ENCODE data around the genes ADD3 and DUSP5.

DNA sequence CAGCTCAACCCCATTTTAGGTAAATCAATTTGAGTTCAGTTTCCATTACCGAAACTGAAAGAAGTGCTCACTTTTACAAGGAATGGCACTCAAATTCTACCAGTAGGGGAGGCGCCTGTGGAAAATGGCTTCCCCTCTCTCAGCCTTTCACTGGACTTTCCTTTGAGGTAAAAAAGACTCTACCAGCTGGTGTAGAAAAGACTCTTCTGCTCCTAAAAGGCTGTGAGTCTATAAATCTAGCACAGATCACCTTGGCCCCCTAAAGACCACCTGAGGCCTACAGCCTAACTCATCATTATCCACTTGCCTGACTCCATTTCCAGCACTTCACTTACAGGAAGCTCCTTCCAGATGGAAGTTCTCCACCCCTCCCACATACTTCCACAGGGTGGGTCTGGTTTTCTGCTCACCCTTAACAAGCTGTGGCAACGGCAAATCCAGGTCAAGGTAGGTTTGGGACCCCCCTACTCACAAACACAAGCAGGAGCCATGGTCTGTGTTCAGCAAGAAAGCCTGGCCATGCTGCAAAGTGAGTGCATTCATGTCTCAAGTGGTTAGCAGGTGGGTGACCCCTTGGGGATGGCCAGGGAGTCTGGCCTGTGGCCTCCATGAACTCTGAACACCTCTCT is 1.1 kb downstream of the XPNPEP1 start:
- RRBS, result no CpG with 5 or more reads among the region's 3 CpGs
CAGE:
- cytosol, long polyA plus RNA, result no peak
- long polyA plus RNA, result no peak
- nucleus, long polyA plus RNA, result no peak

GRCh38 chr10:109953723-109953970 is 30.3 kb upstream of the XPNPEP1 start:
- RRBS, result no CpG with 5 or more reads among the region's 1 CpG
CAGE:
- cytosol, long polyA plus RNA, result no peak
- long polyA plus RNA, result no peak
- nucleus, long polyA plus RNA, result no peak

DNA sequence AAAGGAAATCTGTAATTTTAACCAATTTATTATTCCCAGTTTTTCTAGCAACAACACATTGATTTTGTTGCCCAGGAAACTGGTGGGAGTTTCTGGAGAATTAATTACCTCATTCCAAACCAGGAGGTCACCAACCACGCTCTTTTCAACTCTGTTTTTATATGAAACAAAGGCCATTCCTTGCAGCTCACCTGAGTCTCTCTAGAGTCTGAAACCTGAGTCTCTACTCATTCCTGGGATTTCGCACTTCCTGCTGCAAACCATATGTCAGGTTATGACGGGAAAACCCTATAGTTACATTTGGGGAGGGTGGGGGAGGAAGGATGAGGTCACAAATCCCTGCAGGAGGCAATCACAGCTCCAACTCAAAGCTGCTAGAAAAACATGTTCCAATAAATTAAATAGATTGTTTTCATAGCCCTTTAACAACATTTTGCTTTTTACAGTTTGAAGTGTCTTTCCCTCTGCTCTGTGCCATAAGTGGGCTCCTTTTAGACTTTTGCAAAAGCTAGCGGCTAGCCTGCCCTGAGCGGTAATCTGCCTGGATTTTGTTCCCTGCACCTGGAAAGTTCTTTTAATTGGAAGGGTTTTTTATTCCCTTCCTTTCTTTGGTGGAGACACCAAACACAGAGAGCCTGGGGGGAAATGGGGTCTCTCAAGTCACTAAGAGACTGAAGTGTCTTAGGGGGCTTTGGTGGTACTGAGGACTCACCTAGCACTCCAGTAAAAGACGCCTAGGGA is 38.3 kb upstream of the XPNPEP1 start:
- RRBS, result no CpG with 5 or more reads among the region's 6 CpGs
CAGE:
- cytosol, long polyA plus RNA, result no peak
- long polyA plus RNA, result no peak
- nucleus, long polyA plus RNA, result no peak

- RRBS, result no CpG with 5 or more reads among the region's 7 CpGs
CAGE:
- cytosol, long polyA plus RNA, result no peak
- long polyA plus RNA, result no peak
- nucleus, long polyA plus RNA, result no peak
Measured at GRCh38 chr10:109969752-109970326, 37.9 kb upstream of the ADD3 start.

DNA sequence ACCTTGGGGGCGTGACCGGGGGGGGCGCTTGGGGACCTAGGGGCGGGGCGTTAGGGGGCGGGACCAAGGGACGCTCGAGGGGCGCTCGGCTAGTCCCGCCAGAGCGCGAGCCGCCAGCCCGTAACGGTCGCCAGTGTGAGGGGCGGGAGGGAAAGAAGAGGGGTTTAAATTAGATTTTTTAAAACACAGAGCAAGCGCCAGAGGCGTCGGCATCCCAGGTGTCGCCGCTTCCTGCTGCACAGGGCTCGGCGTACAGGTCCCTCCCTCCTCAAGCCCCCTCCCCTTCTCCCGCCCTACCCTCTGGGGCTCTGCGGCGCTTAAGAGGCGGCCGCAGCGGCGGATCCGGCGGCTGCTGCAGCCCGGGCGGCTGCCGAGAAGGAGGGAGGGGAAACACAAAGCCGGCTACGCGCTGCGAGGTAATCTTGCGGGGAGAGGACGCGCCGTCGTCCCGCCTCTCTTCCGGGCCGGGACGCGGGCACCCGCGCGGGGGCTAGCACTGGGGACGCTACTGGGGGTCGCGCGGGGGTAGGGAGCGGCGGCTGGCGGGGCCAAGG is at the start of gene ADD3:
TSS of gene ADD3 (plus strand) at position 101 of the 554 bp plus-strand sequence.
- RRBS, result 2% methylated on average over 20 of the region's 61 CpGs
CAGE:
- cytosol, long polyA plus RNA, result start-site peak on the plus strand centred at position 94 of the sequence, 59 bp wide, 112 and 111 reads in 2 replicates
- long polyA plus RNA, result start-site peak on the plus strand centred at position 106 of the sequence, 55 bp wide, 120 and 91 reads in 2 replicates; start-site peak on the plus strand centred at position 383 of the sequence, 9 bp wide, 25 and 36 reads in 2 replicates
- nucleus, long polyA plus RNA, result start-site peak on the plus strand centred at position 113 of the sequence, 27 bp wide, 119 and 44 reads in 2 replicates

DNA sequence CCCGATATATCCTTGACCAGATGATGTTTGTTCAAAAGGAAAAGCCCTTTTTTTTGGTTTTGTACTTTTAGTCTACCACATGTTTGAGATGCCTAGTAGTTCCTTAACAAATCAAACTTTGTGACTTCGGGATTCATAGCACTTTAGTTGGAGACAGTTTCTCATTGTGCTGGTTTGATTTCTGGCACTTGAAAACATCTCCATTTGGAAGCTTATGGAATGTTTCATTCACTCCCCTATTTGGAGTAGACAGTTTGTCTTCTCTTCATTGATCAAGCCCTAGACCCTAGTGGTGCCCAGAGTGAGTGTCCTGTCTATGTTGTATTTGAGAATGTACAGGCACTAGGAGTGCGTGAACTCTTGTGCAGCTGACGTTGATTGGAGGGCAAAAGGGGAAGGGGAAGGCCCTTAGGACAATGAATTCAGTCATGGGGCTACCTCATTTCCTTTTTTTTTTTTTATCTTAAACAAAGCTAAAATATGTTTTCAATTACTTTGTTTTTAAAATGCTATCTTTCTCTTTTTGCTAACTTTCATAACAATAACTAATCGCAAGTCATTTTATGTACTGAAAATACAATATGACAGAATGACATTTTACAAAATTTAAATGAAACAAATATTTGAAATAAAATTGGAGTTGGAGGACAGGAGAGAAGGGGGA is 66.5 kb downstream of the ADD3 start:
- RRBS, result no CpG with 5 or more reads among the region's 5 CpGs
CAGE:
- cytosol, long polyA plus RNA, result no peak
- long polyA plus RNA, result no peak
- nucleus, long polyA plus RNA, result no peak

GRCh38 chr10:110081759-110082455 is 74.1 kb downstream of the ADD3 start:
- RRBS, result no CpG with 5 or more reads among the region's 3 CpGs
CAGE:
- cytosol, long polyA plus RNA, result no peak
- long polyA plus RNA, result no peak
- nucleus, long polyA plus RNA, result no peak

GRCh38 chr10:110226920-110227931 is 19.8 kb downstream of the MXI1 start:
- RRBS, result 8% methylated on average over 4 of the region's 78 CpGs
CAGE:
- cytosol, long polyA plus RNA, result no peak
- long polyA plus RNA, result no peak
- nucleus, long polyA plus RNA, result start-site peak on the plus strand at chr10:110227133-110227447, 17 and 16 reads in 2 replicates

DNA sequence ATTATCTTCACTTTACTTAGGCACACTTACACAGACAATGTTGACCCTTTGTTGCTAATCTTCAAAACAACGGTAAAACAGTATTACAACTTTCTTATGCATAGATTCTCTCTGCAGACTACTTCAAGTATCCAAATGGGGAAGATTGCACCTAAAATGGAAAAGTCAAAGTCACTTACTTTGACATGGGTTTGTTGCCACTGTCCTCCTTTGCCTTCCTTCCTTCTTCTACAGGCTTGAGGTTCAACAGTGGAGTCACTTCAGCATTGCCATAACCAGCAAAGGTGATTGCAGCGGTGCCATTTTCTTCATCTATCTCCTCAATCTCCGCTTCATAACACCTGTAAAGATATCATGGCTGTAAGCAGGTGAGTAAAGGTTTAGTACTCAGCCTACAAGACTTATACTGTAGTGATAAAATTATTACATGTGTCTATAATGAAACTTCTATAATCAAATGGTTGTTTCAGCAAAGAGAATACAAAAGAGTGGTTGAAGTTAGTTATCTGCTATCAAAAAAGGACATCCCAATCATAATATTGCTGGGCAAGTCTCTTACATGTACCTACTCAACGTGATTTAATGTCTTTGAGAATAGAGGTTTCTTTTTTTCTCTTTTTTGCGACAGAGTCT is 7.2 kb downstream of the SMNDC1 start:
- RRBS, result no CpG with 5 or more reads among the region's 5 CpGs
CAGE:
- cytosol, long polyA plus RNA, result no peak
- long polyA plus RNA, result no peak
- nucleus, long polyA plus RNA, result no peak

DNA sequence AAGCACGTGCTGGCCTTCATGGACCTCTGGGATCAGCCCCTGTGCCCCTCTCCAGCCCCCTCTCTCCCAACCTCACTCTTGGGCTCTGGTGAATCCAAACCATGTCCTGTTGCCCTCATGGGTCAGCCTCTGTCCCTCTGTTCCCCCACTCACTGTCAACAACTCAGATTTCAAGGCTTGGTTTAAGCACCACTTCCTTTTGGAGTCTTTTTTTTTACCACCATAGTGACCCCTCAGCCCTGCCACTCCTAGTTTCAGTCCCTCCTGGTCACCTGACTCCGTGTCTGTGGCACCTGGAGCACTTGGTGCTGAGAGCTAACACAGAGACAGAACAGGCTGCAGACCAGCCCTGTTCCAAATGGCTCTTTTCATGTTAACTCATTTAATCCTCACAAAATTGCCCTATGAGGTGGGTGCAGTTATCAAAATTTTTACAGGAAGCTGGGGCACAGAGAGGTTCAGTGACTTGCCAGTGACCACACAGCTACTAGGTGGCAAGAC is 53.5 kb upstream of the SMNDC1 start:
- RRBS, result no CpG with 5 or more reads among the region's 2 CpGs
CAGE:
- cytosol, long polyA plus RNA, result no peak
- long polyA plus RNA, result no peak
- nucleus, long polyA plus RNA, result no peak

GRCh38 chr10:110358875-110359847 is 54.4 kb upstream of the SMNDC1 start:
- RRBS, result no CpG with 5 or more reads among the region's 9 CpGs
CAGE:
- cytosol, long polyA plus RNA, result no peak
- long polyA plus RNA, result no peak
- nucleus, long polyA plus RNA, result no peak

GRCh38 chr10:110375829-110376750 is 71.4 kb upstream of the SMNDC1 start:
- RRBS, result no CpG with 5 or more reads among the region's 22 CpGs
CAGE:
- cytosol, long polyA plus RNA, result no peak
- long polyA plus RNA, result no peak
- nucleus, long polyA plus RNA, result no peak

DNA sequence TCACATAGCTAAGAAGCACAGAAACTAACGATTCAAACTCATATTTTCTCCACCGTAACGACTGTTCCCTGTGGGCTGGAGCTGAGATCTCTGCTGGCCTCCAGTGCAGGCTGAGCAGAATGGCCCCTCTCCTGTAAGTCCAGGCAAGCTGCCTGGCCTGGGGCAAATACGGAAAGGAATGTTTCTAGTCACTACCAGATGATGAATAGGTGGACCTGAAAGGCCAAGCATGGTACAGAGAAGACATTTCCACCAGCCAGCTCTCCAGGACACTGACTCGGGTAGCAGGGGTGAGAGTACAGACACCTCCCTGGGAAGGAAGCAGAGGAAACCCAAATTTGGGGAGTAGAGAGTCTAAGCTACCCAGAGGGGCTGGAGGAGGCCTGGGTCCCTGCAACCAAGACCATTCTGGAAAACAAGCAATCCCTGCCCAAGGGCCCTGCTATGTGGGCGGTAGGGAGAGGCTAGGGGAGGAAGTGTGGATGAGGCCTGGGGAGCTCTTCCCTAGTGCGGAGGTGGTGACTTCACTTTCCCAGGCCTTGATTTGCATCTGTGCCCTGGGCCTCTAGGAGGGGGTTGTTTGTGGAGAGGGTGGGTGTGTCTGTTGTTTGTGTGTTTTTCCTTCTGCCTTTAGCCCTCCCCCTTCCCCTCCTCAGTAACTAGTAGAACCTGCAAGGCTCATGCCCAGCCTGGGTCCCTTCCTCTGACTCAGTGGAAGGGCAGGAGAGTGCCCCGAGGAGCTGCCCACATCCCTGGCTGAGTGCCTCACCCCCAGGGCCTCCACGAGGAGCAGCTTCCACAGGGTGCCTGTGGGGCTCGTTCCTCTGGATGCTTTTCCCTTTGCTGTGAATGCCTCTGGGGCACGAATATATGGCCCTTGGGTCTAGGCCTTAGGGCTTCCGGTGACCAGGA is 89.7 kb upstream of the DUSP5 start:
- RRBS, result no CpG with 5 or more reads among the region's 12 CpGs
CAGE:
- cytosol, long polyA plus RNA, result no peak
- long polyA plus RNA, result no peak
- nucleus, long polyA plus RNA, result no peak

DNA sequence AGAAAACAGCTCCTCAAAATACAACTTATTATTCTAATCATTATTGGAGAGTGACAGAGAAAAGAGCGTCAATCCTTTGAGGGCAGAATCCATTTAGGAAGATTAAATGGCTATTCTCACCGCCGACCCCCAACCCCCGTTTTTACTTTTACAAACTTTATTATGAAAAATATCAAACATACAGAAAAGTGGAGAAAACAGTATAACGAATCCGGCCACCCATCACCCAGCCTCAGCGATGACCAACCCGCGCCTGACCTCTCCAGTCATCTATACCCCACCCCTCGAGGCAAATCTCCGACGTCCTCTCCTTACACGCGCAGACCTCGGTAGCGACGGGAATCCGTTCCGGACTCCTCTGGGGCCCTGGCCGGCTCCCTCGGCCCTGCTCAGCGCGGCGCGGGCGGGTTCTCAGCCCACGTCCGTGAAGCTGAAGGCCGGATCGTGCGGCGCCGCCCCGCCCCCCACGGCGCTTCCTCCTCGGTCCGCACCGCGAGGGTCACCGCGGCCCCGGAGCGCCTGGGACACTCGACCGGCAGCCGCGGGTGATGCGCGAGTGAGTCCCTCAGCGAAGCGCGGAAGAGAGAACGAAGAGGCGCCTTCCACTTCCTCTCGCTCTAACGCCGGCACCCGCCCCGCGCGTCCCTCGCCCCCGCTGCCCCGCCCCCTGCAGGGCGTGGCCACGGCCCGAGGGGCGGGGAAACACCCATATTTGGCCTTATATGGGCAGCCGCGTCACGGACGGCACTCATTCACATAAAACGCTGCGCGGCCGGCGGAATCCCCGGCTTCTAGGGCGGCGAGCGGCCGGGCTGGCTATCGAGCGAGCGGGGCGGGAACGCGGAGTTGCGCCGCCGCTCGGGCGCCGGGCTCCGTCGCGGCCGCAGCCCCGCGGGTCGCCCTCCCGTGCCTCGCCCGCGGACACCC is at the start of gene DUSP5:
TSS of gene DUSP5 (plus strand) at position 787 of the 927 bp plus-strand sequence.
- RRBS, result 1% methylated on average over 46 of the region's 106 CpGs
CAGE:
- cytosol, long polyA plus RNA, result no peak
- long polyA plus RNA, result no peak
- nucleus, long polyA plus RNA, result no peak

GRCh38 chr10:110498048-110499046 is 640 bp downstream of the DUSP5 start:
- RRBS, result 1% methylated on average over 38 of the region's 115 CpGs
CAGE:
- cytosol, long polyA plus RNA, result no peak
- long polyA plus RNA, result no peak
- nucleus, long polyA plus RNA, result no peak

- RRBS, result no CpG with 5 or more reads among the region's 7 CpGs
CAGE:
- cytosol, long polyA plus RNA, result no peak
- long polyA plus RNA, result no peak
- nucleus, long polyA plus RNA, result no peak
Measured at GRCh38 chr10:110503693-110504856, 6.4 kb downstream of the DUSP5 start.

- RRBS, result no CpG with 5 or more reads among the region's 11 CpGs
CAGE:
- cytosol, long polyA plus RNA, result no peak
- long polyA plus RNA, result no peak
- nucleus, long polyA plus RNA, result no peak
Measured at GRCh38 chr10:110679629-110680212, 35.6 kb downstream of the RBM20 start.

- RRBS, result no CpG with 5 or more reads among the region's 2 CpGs
CAGE:
- cytosol, long polyA plus RNA, result no peak
- long polyA plus RNA, result no peak
- nucleus, long polyA plus RNA, result no peak
Measured at GRCh38 chr10:110880054-110880508, 8.4 kb downstream of the PDCD4 start.

GRCh38 chr10:110901925-110902985 is 16.7 kb downstream of the BBIP1 start:
- RRBS, result no CpG with 5 or more reads among the region's 9 CpGs
CAGE:
- cytosol, long polyA plus RNA, result no peak
- long polyA plus RNA, result no peak
- nucleus, long polyA plus RNA, result no peak

DNA sequence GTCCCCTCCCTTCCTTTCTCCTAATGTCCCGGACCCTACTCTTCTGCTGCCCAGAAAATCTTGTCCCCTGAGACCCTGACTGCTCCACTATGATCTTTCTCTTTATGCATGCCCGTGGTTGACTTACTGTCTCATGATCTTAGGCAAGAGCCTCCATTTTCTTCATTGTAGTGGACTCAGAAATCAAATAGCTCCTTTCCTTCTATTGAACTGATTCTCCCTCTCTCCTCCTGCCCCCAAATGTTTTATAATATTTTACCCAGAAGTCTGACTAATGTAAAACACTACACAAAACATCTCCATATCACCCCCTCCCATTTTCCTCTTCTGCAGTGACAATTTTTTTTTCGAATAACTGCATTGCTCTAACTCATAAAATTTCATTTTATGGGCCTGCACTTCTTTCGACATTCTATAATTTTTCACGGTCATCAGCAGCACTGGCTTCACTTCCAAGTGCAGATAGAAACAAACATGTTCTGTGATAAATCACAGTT is 100.3 kb downstream of the GPAM start:
- RRBS, result no CpG with 5 or more reads among the region's 5 CpGs
CAGE:
- cytosol, long polyA plus RNA, result no peak
- long polyA plus RNA, result no peak
- nucleus, long polyA plus RNA, result no peak